Placental epithelial cell (primary cell): ENCODE measurements around a stretch of chr21.

- CAGE, long polyA plus RNA: no peak
Observed at GRCh38 chr21:38822495-38823350, 17.0 kb downstream of the ETS2 start.

DNA sequence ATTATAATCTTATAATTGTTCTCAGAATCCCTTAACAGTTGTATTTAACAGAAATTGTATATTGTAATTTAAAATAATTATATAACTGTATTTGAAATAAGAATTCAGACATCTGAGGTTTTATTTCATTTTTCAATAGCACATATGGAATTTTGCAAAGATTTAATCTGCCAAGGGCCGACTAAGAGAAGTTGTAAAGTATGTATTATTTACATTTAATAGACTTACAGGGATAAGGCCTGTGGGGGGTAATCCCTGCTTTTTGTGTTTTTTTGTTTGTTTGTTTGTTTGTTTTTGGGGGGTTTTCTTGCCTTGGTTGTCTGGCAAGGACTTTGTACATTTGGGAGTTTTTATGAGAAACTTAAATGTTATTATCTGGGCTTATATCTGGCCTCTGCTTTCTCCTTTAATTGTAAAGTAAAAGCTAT is 17.6 kb downstream of the ETS2 start:
- CAGE, long polyA plus RNA: no peak

- CAGE, long polyA plus RNA: no peak
Observed at GRCh38 chr21:38848029-38848535, 42.4 kb downstream of the ETS2 start.

GRCh38 chr21:38911354-38912020 is 105.8 kb downstream of the ETS2 start:
- CAGE, long polyA plus RNA: no peak

DNA sequence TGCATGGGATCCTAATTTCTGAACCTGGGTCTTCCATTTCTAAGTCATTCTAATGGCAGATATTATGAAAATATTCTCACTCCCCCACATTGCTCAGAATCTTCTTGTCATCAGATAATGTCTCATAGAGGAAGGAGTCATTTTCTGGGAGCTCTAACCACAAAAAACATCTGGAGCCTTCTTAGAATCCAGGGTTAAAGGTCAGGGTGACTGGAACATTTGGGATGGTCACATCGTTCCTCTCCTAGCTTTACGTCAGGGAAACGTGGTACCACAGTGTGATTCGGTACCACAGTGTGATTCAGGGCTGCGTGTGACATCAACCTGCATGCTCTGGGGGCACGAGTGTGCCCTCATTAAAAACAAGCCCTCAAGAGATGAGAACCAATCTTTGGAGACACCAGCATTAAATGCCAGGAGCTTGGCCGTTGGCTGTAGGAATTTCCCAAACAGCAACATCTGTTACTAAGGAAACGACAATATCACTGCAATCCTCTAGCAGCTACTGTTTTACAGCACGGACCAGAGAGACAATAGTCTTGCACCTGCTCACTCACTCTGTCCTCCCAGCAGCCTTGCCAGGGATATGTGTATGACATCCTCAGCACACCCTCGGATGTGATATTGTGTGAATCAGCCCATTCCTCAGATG is 179.1 kb downstream of the PSMG1 start:
- CAGE, long polyA plus RNA: no peak

DNA sequence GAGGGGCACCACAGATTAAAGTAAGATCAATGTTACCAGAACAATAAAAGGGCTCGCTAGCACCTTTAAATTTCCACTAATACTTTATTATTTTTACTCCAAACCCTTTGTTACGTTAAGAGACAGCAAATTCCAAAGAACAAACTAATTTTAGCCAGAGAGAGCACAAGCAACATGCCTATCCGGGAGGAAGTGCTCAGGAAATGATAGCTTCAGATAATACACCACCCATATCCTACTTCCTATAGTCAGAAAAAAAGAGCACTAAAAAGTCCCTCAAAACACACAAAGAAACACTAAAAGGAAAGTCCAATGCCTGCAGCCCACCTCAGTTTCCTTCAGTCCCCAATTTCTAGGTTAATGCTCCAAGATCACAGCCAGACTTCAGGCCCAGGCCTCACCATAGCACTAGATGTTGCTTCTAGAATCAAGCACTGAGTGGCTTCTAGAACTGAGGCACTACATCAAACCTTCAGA is 142.7 kb downstream of the PSMG1 start:
- CAGE, long polyA plus RNA: no peak

GRCh38 chr21:39098571-39099241 is 84.5 kb downstream of the PSMG1 start:
- CAGE, long polyA plus RNA: no peak

DNA sequence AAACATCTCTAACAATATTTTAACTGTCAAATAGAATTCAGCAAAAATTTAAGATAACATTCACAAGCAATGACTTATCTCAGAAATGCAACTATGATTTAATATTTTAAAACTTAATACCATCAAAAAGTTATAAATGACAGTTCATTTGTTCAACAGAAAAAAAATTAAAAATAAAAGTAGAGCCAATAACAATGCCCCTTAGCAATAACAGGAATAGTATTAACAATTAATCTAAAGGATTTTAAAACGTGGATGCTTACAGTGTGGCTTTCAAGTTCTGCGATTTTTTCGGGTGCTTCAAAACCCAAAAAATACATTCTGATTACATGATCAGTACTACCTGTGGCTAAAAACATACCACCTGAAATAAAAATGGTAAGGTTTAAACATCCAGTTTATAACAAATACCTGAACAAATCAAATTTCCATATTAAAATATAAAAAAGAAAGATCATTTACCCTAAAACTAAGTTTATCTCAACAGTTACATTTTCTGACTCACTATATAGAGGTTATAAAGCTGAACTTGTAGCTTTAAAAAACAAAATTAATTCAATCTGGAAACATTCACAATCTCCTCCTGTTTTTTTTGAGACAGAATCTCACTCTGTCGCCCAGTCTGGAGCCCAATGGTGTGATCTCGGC is 36.3 kb downstream of the BRWD1 start:
- CAGE, long polyA plus RNA: no peak

- CAGE, long polyA plus RNA: no peak
Observed at GRCh38 chr21:39386271-39386717, 6.2 kb downstream of the GET1 start.

DNA sequence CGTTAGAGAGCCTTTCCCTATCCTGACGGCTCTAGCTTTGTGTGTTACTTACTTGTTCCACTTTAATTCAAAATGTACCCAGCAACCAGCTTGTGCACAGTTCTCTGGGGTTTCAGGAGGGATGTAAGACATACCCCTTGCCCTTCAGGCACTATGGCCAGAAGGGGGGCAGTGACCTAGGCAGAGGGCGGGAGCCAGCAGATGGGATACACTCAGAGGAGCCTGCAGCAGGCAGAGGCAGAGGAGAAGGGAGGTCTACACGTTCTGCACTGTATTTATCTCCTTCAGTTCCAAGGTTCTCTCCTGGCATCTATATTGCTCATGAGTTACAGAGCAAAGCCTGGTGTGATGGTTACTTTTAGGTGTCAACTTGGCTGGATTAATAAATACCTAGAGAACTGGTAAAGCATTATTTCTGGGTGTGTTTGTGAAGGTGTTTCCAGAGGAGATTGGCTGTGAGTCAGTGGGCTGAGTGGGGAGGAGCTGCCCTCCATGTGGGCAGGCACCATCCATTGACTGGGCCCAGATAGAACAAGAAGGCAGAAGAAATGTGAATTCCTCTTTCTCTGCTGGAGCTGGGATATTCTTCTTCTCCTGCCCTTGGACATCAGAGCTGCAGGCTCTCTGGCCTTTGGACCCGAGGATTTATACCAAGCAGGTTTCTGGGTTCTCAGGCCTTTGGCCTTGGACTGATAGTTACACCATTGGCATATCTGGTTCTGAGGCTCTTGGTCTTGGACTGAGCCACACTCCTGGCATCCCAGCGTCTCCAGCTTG is 44.3 kb downstream of the B3GALT5 start:
- CAGE, long polyA plus RNA: no peak

DNA sequence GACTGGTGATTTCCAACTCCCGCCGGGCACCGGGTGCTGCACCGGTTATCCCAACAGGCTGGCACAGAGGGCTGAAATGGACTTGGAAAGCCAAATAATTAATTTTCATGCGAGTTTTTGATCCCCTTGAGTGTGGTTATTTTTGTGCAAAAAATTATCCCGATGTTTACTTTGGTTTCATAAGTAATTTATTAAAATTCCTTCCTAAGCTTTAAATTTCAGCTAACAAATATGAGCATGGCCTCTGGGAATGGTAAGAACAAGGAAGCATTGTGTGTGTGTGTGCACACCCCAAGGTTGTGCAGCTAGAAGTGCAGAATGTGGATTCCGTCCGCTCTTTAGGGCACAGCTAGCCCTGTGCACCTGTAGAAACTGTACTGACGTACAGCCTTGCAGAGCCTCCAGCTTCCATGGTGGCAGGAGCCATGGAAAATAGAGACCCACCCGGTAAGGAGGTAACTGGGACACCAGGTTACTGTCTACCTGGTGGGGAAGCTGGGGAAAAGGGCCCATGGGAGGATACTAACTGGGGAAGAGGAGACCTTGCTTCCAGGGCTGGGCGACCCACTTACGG is 54.6 kb downstream of the B3GALT5 start:
- CAGE, long polyA plus RNA: no peak

- CAGE, long polyA plus RNA: no peak
Observed at GRCh38 chr21:40054399-40054832, 187.2 kb downstream of the PCP4 start.

GRCh38 chr21:41186378-41186863 is 18.5 kb downstream of the BACE2 start:
- CAGE, long polyA plus RNA: no peak

- CAGE, long polyA plus RNA: no peak
Observed at GRCh38 chr21:41186864-41187721, 19.1 kb downstream of the BACE2 start.

GRCh38 chr21:41227583-41228408 is 59.8 kb downstream of the BACE2 start:
- CAGE, long polyA plus RNA: no peak

- CAGE, long polyA plus RNA: no peak
Observed at GRCh38 chr21:41236360-41236904, 68.5 kb downstream of the BACE2 start.

DNA sequence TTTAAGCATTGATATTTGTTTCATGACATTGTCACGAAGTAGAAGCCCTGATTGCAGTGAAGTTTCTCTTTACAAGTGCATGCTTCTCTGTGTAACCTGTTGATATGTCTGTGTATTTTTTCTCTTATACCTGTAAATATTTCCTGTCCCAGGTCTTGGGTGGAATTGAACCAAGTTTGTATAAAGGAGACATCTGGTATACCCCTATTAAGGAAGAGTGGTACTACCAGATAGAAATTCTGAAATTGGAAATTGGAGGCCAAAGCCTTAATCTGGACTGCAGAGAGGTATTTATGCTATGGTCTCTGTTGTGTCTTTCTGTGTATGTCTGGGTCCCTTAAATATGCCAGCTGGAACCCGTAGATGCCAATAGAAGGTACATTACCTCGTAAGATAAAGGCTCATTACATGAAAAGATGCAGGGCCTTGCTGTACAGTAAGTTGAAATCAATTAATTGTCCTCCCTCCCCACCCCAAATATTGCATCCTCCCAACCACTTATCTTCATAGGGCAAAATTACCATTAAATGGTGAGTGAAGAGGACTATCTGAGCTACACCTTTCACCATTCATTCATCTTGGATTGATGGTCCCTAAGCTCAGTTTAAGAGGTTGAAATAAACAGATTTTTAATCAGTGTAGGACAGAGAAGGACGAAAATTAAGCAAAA is 73.2 kb upstream of the FAM3B start:
- CAGE, long polyA plus RNA: no peak

DNA sequence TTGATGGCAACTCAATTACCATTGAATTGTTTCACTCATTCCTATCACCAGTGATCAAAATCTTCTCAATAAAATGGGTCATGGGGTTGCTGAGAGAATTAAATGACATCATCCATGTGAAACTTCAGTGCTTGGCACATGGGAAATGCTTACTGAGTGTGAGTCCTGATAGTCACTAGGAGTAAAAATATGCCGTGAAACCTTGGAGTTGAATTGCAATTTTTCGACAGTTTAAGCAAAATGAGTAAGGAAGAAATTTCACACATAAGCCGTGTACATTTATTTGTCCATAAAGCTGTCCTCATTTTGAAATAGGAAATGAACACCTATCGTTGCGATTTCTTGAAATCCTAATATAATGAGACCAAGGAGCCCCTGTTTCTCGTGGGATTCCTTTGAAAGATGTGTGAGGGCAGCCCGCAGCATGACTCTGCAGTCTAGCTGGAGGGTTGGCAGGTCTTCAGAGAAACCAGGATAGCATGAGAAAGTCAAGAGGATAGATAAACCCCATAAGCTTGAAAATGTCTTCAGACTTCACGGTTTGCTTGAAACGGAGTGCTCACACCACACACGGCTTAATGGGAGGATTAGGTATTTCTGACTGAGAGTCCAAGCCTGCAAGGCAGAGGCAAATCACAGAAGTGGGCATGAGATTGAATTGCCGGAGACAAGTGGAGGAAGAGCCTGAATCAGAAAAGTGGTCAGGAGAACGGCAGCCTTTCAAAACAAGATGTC is 59.0 kb upstream of the FAM3B start:
- CAGE, long polyA plus RNA: no peak

GRCh38 chr21:41280272-41280813 is 36.3 kb upstream of the FAM3B start:
- CAGE, long polyA plus RNA: no peak

DNA sequence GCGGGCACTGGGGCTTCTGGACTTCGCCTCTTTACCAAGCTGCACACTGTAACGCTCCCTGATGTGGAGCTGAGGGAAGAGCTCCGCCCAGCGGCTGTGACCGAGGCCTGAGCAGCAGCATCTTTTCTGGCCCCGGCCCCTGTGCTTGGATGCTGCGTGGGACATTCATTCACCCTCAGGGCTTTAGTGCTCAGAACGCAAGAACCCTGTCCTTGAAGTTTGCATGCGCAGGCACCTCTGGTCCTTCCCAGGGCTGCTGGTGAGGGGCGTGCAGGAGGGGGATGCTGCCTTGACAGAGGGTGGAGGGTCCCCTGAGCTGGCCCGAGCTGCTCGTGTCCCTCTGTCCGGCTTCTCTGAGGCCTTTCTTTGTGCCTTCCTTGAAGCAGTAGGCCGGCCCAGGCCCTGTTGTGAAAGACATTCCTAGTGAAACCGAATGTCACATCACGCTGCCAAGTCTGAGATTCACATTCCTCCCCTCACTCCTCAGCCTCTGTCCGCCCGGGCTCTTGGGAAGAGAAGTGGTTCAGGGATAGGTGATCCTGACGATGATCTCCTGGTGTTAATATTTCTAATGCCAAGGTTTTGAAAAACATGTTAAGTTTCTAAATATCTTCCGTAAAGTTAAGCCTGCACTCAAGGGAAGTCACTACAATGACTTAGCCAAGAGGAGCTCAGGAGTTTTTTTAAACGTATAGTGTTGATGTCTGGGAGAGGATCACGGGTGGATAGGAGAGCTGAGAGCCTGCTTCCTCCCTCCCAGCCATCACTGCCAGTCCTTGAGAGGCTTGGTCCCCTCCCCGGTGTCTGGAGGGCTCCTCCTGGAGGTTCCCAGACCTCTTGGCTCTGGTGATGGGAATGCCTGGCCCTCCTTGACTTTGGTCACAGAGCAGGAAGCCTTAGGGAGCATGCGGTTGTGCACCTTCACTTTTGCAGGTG is 1.2 kb upstream of the MX2 start:
- CAGE, long polyA plus RNA: no peak